GM23248 (cell line): ENCODE results near the gene CASP1.

DNA sequence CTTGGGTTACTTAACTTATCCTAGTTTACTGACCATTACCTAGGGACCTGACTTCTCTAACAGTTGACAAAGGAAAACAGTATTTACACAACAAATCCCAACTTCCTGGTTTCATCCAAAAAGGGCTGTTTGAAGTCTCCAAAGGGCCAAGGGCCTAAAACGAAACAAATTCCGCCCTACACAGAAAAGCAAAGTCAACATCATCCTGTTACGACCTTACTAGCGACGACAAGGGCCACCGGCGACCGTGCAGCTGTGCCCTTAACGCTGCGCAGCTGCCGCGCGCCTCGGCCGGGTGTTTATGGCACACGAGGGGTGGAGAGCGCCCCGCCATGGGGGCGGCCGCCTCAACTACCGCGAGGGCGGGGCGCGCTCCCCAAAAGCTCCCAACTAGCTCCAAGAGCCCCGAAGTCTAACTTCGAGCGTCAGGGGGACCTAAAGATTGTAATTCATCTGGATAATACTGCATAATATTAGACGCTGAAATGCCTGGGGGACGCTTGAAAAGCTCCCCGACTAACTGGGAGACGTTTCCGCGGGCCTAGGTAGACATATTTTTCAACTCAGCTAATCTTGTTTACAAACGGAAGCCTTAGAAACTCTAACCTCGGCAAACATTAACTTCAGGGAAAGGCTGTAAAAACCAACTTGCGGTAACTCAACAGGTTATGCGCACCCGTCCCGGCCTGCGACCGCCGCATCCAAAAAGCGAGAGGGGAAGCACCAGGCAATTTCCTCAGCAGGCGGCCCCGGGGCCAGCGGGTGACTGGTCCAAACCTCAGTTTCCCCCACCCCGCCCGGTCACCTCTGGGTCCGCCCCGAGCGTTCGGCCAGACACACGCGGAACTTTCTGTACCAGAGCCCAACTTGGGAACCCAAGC is 737 bp downstream of the TMEM123 start:
- RAMPAGE, long total RNA: no peak

GRCh38 chr11:102465239-102465660 is 12.7 kb upstream of the TMEM123 start:
- RAMPAGE, long total RNA: no peak

DNA sequence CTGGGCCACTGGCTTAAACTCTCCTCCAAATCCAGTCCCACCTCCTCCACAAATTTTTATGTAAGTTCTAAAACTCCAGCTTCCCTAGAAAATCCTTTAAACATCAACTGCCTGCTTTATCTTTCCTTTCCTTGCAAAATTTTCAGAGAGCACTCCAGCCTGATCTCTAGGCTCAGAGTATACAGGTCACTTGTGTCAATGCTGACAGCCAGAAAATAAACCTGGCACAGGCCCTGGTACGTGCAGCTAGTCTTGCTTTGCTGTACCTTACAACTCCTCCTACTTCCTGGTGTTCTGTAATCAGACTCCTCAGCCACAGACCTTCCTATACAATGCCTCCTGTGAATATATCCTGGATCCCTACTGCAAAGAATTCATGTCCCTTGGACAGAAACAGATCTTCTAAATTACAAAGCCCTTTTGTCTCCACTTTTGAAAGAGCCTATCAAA is 24.2 kb upstream of the TMEM123 start:
- RAMPAGE, long total RNA: no peak

DNA sequence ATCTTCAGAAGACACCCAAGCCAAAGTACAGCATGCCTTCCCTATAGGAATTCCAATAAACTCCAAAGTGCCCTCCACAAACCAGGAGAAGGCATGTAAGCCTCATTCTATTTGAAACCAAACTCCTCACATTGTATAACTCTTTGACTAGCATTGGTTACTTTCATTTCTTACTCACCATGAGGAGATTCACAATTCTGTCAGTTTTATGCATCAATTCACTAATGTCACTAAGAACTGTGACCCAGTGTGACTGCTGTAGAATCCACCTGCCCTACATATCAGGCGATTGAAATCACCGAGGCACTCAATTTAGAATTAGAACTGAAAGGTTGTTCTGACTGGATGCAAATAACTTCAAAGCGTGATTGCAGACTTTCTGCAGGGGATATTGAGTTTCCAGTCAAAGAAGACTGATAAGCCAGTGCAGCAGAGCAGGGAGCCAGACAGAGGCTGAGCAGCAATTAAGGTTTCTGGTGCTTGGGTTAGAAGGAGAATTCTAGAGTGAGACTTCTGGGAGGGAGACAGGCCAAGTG is 107.0 kb upstream of the DDI1 start:
- RAMPAGE, long total RNA: no peak

GRCh38 chr11:104968883-104969796 is 766 bp upstream of the CASP4 start:
- RAMPAGE, long total RNA: no peak

- RAMPAGE, long total RNA: no peak
These were observed 2.4 kb upstream of the CASP5 start for GRCh38 chr11:105025359-105025855.

DNA sequence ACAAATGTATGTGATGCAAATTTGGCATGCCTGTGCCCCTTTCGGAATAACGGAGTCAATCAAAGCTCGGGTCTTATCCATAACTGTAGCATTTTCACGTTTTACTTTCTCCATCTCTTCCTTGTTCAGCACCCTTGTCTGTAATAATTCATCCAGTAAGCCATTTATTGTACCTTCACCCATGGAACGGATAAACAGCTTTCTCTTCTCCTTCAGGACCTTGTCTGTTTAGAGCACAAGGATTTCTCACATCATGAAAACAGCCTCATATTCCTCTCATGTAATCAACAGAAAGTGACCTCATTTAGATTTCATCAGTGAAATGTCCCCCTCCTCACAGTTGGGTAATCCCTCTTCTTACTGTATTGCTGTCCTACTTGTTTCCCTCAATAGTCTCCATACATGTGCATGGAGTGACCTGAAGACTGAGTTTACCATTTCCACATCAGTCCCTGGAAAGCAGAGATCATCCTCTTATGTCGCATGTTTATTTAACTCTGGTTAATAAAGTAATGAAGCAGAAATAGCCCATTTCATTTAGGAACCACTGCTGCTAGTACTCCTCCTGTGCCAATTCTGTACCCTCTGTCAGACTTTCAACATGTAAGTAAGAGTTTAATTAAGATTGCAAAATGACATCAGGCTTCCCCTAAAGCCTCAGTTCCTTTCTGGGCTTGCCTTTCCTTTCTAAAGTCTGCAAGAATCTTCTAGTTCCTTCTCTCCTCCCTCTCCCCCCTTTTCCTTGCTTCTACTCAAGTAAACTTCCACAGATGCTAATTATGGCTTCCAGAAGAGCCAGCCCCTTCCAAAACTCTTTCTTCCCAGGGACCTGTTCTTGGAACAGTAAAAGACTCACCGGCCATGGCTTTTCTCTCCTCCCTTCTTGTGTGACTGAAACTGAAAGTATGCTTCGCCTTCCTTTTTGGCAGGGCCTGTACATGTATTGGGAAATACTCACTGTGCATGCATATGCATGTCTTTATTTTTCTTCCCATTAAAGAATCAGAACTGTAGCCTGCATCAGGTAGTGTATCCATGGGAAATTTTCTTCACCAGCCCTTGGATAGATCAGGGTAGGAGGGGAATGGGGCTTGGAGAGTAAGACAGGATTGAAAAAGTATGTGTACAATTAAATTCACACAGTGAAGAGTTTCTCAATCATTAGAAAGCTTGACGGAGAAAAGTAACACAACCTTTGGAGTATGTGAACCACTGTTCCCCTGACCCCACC is at the start of gene CASP1:
CASP1 (minus strand) TSS at position 894 of the 1,231 bp plus-strand sequence.
- RAMPAGE, long total RNA: start-site peak on the minus strand centred at position 893 of the sequence, 34 bp wide, 35 and 7 reads in 2 replicates

DNA sequence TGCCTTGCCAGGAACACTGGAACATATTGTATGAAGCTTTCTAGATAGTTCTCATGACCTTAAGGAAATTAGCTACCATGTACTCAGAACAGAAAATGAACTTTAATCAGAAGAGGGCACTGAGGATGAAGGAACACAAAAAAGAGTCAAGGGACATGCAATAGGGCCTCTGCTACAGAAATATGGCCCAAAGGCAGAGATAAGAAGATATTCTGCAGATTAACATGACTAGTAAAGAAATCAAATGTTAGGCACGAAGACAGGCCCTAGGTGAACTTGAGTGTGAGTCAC is 1.1 kb downstream of the CARD16 start:
- RAMPAGE, long total RNA: no peak

GRCh38 chr11:105617786-105618087 is 7.9 kb downstream of the GRIA4 start:
- RAMPAGE, long total RNA: no peak

DNA sequence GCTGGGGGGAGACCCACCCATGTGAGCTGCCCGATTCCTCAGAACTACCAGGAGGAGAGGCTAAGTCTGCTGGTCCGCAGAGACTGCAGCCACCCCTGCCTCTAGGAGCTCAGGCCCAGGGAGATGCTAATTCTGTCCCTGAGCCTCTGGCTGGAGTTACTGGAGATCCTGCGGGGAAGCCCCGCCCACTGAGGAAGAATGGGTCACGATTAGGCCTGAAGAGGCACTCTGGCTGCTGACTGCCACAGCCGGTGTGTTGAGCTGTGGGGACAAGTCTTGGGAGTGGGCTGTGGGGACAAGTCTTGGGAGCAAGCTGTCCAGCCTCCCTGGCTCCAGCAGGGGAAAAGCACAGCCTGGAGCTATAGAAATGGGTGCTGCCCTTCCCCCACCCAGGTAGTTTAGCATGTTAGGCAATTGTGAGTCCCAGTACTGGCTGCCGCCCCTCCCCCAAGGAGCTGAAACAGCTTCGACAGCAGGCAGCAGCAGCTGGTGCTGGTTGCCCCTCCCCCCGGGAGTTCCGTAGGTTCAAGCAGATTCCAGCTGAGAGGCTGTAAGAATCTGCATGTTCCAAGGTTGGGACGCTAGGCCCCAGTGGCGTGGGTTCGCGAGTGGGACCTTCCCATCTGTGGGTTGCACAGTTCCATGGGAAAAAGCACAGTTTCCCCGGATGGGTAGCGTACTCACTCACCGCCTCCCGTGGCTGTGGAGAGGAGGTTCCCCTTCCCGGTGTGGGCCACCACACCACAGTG is 61.7 kb downstream of the MSANTD4 start:
- RAMPAGE, long total RNA: no peak

DNA sequence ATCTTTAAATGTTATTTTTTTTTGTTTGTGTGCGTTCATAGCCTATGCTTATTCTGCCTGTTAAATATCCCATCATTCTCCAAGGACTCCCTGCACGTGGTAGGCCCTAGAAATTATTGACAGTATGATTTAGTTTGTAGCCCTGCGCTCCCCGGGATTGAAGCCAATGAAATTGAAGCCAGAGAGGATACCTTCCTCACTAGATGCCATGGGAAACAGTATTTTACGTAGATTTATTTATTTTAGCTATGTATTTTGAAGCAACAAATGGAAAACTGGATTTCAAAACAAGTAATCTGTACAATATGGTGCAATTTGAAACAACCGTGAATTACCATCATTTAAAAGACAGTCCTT is 743 bp downstream of the AASDHPPT start:
- RAMPAGE, long total RNA: no peak

DNA sequence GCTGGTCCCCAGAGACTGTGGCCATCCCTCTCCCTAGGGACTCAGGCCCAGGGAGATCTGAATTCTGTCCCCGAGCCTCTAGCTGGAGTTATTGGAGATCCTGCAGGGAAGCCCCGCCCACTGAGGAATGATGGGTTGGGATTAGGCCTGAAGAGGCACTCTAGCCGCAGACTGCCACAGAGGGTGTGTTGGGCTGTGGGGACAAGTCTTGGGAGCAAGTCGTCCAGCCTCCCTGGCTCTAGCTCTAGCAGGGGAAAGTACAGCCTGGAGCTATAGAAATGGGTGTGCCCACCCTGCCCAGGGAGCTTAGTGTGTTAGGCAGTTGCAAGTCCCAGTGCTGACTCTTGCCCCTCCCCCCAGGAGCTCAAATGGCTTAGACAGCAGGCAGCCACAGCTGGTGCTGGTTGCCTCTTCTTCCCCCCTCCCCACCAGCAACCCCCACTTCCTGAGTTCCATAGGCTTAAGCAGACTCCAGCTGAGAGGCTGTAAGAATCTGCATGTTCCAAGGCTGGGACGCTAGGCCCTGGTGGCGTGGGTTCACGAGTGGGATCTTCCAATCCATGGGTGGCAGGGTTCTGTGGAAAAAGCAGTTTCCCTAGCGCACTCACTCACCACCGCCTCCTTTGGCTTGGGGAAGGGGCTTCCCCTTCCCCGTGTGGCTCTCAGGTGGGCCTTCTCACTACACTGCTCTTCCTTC is 61.2 kb downstream of the GUCY1A2 start:
- RAMPAGE, long total RNA: no peak

- RAMPAGE, long total RNA: no peak
These were observed 912 bp upstream of the GUCY1A2 start for GRCh38 chr11:107018970-107019806.

- RAMPAGE, long total RNA: no peak
These were observed 7.2 kb upstream of the SLN start for GRCh38 chr11:107719104-107719382.

DNA sequence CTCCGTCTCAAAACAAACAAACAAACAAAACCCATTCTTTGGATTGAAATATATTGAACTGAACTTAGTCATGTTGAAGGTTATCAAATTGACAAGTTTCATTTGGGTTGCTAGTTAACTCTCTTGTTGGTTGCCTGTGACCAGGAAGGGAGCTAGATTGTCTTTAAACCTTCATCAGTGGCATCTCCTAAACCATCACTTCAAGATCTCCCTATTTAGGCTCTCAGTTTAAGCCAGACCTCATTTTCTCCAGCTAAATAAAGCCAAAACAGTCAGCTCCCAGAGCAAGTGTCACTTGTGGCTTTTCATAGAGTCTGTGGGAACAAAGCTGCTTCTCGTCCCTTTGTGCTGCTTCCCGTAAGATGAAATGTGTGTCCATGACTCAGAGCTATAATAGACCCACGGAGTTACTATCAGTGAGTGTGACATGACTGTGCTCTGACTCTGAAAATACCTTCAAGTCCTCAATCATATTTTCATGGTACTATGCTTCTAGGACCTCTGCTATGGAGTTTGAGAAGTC is 57.2 kb upstream of the SLN start:
- RAMPAGE, long total RNA: no peak

- RAMPAGE, long total RNA: no peak
These were observed 3.4 kb downstream of the ACAT1 start for GRCh38 chr11:108124545-108125442.

GRCh38 chr11:108222220-108222503 is 276 bp downstream of the NPAT start:
- RAMPAGE, long total RNA: no peak

DNA sequence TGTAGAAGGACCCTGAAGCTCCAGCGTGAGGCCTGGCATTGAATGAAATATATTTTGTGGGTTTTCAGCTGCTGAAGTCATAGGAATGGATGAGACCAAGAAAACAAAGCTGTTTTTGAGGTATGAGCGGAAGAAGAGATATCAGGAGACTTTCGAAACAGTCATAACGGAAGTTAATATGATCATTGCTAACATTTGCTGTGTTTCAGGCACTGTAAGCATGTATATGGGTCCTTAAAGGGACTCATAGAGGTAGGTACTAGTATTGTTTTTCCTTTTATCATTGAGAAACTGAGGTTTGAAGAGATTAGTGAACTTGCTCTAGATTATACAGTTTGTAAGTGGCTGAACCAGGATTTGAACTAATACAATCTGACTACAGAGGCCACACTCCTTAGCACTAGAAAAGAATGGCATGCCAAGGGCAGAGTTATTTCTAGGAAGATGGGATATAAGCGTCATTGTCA is 1.1 kb downstream of the ATM start:
- RAMPAGE, long total RNA: no peak

DNA sequence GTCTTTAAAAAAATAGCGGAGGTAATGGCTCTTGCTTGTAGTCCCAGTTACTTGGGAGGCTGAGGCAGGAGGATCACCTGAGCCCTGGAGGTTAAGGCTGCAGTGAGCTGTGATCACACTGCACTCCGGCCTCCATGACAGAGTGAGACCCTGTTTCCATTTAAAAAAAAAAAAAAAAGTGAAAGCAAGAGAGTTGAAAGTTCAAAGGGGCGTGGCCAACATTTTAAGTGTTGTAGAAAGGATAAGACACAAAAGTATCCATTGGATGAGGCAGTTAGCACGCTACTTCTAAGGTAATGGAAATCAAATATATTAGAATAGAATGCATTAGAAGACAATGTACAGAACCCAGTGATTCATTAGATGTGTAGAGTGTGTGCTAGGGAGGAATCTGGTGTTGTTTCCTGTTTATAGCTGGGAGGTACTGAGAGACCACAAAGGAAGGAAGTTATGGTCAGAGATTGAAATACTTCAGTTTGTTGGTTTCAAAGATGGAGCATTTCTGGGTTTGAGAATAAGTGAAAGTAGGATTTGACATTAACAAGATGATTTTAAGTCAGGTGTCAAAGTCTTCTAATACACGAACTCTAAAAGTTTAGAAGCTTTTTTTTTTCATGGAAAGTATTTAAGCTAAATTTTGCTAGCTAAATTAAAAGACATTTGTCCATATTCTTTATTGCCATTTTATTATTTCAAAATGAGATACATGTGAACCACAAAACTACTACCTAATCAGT is 13.7 kb downstream of the ATM start:
- RAMPAGE, long total RNA: no peak

- RAMPAGE, long total RNA: no peak
These were observed 568 bp upstream of the POGLUT3 start for GRCh38 chr11:108498790-108499113.